Thyroid gland (tissue), 7 donors: ENCODE measurements around a stretch of chr14.

GRCh38 chr14:54087449-54087732, 130.8 kb upstream of the BMP4 start:
- PRO-cap, 2 experiments = no peak in any of the 2 experiments
- RAMPAGE, long total RNA, 5 experiments = no peak in any of the 5 experiments

DNA sequence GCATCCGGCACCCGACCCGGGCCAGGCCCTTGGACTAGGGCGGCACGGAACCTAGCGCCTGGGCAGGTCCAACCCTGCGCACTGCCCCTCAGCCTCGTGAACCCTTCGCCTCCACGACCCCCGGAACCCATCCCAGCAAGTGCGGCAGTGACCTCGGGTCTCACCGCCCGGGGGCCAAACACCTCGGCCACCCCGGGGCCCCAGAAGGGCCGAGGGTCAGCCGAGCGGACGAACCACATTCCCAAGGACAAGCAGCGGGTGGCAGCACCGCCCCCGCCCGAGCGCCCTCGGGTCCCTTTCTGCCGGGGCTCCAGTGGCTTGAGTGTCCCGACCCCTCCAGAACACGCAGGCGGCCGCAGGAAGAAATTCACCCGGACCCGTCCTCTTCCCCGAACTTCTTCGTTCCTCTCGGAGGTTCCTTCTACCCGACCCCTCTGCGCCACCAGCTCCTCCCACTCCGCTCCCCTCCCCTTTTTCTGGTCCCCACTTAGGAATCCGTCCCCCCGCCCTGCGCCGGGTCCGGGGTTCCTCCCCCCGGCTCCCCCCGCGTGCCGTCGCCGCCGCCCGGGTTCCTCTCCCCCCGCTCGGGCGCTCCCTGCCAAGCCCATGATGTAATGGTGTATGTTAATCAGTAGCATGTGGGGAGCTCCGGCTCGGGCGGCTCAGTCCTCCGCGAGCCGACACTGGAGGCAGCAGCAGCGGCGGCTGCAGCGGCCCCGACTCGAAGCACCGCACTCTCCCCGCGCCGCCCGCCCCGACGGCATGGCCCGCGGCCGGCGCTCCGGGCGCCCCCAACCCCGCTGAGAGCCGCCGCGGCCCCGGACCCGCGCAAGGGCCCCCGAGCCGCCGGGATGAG, 1.3 kb upstream of the SAMD4A start:
- PRO-cap, 2 experiments = peak in 2 of 2 experiments; most common plus-strand start position 203 of the sequence (in 2); most common minus-strand start position 401 of the sequence (in 2)
- RAMPAGE, long total RNA, 5 experiments = no peak in any of the 5 experiments

- PRO-cap, 2 experiments = peak in 1 of 2 experiments; most common plus-strand start chr14:54600097 (in 1); most common minus-strand start chr14:54600000 (in 1)
- RAMPAGE, long total RNA, 5 experiments = no peak in any of the 5 experiments
These were observed 33.0 kb downstream of the SAMD4A start for GRCh38 chr14:54599710-54600541.

- PRO-cap, 2 experiments = no peak in any of the 2 experiments
- RAMPAGE, long total RNA, 5 experiments = no peak in any of the 5 experiments
These were observed 61.0 kb downstream of the SAMD4A start for GRCh38 chr14:54627551-54628624.

DNA sequence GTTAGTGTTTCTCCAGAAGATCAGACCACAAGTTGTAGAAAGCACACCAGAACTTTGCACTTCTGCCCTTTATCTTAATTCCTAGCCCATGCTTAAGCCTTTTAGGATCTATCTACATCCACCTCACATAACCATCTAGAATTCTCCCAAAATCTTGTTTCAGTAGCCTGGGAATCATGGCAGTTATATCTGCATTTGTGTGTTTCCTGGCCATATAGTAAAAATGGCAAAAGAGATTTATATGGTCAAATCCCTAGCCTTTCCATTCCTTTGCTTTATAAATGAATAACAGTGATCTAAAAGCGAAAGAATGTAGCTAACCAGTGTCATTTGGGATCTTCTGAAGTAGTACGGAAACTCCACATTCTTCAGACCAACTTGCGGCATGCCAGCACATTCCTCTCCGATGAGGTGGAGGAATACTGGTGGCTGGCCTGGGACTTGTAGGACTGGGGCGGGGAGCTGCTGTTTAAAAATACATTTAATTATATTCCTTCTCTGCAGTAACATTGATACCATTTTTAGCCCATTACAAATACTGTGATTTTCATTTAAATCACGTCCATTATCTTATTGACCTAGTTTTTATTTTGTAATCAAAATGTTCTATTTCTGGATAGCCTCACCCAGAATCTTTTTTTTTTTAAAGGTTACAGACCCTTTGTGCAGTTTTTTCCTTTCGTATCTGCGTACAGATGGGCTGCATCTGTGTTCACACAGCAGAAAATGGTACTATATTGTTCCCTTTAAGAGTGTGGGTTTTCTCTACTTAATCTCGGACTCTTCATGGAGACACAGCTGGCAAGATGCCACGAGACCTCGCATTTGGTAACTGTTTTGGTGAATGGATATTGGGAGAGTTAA, 85.3 kb downstream of the SAMD4A start:
- PRO-cap, 2 experiments = peak in 2 of 2 experiments; most common plus-strand start position 484 of the sequence (in 2); most common minus-strand start position 342 of the sequence (in 2)
- RAMPAGE, long total RNA, 5 experiments = no peak in any of the 5 experiments

DNA sequence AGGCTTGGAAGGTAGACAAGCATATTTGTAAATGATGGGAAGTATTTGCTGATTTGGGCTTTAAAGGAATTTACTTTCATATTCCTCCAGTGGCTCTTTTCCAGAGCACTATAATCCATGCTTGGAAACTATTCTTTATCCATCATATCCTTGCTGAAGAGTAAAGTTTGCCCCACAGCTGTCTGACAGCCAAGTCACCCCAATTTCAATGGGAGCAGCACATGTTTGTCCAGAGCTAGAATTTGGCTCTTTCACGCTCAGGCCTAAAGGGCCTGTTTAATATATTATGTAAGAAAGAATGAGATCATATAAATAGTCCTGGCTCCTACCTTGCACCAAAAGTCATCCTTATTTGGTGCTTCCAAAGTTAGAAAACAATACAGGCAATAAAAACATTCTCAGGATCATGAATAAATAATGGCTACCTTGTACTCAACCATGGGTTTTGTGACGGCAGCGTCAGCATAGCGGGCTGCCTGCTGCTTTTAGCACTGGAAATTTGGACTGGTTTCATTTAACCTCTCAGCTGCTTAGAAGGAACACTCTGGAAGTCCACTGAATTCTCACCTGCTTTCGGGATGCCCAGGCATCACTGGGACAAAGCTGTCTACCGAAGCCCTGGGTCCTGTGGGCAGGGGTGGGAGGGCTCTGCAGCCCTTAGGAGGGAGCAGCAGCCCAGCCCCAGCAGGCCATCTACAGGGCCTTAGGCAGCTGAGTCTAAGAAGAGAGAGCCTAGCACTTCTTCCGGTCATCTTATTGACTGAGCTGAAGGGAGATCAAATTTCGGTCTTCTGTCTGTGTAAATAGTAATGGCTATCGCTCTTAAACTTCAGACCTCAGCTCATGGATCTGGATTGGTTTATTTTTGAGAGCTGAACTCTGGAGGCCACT, 106.3 kb downstream of the SAMD4A start:
- PRO-cap, 2 experiments = no peak in any of the 2 experiments
- RAMPAGE, long total RNA, 5 experiments = no peak in any of the 5 experiments

DNA sequence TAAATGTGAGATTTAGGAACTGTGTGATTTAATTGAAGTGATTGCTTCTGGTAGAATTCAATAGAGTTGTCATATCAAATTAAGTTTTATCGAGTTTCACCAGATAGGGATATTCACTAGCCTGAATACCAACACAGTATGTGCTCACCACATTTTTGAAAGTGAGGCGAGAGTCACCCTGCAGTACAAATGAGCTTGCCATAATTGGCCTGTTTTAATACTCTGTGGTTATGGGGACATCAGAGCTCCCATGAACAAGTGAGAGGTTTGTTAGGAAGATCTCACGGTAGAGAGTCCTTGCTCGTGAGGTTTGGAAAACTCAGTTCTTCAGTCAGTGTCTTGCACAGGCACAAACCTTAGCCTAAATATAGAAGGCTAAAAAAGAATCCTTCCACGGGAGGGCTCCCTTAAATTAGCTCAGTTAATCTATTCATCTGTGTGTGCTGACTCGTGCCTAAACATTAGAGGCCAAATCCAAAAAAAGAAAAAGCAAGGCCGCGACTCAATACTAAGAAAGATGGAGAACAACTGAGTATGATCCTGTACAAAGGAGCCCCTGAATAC, 108.7 kb downstream of the SAMD4A start:
- PRO-cap, 2 experiments = no peak in any of the 2 experiments
- RAMPAGE, long total RNA, 5 experiments = no peak in any of the 5 experiments

- PRO-cap, 2 experiments = no peak in any of the 2 experiments
- RAMPAGE, long total RNA, 5 experiments = no peak in any of the 5 experiments
These were observed 131.4 kb downstream of the SAMD4A start for GRCh38 chr14:54698017-54698999.

DNA sequence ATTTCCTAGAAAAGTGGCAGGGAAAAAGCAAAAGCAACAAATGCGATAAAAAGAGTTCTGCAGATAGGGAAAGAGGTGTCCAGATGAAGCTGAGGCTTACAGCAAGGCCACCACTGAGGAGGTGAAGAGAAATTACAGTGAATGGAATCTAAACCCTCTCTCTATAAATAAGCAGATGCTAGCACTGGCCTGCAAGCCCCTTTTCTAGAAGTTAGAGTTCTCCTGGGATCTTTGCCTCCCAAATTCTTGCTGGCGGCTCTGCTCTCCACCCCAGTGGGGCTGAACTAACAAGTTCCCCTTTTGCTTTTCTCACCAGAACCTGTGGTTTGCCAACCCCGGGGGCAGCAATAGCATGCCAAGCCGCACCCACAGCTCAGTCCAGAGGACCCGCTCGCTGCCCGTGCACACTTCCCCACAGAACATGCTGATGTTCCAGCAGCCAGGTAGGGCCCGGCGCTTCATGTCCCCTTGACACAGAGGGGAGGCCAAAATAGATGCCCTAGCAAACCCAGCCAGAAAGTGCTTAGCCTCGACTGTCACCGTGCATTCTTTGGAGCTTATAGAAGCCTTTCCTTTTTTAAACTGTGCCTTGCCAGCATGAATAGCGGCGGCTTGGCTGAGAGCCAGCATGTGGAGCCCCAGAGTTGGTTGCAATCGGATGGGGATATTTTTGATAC, 126.4 kb downstream of the GCH1 start:
- PRO-cap, 2 experiments = no peak in any of the 2 experiments
- RAMPAGE, long total RNA, 5 experiments = no peak in any of the 5 experiments

GRCh38 chr14:54881999-54882390, 20.6 kb downstream of the GCH1 start:
- PRO-cap, 2 experiments = no peak in any of the 2 experiments
- RAMPAGE, long total RNA, 5 experiments = no peak in any of the 5 experiments

GRCh38 chr14:55065337-55066245, 14.1 kb downstream of the MAPK1IP1L start:
- PRO-cap, 2 experiments = no peak in any of the 2 experiments
- RAMPAGE, long total RNA, 5 experiments = no peak in any of the 5 experiments

GRCh38 chr14:55115347-55115740, 13.7 kb upstream of the LGALS3 start:
- PRO-cap, 2 experiments = no peak in any of the 2 experiments
- RAMPAGE, long total RNA, 5 experiments = no peak in any of the 5 experiments

DNA sequence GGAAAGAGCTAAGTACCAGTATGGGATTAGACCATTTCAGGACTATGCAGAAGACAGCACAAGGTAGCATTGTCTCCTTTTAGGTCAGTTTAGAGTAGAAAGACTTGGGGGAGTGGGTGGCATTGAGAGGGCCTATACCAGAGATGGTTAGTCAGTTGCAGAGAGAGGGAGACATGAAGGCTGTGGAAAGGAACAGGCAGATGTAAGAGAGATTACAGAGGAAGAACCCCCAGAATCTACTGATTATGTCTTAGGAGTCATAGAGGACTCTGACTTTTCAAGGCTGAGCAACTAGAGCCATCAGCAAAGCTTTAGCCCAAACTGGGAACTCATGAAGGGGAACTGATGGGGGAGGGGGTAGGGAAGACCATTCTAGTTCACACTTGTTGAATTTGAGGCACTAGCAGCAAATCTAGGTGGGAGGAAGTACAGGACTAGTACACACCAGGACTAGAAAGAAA, 10.0 kb downstream of the LGALS3 start:
- PRO-cap, 2 experiments = no peak in any of the 2 experiments
- RAMPAGE, long total RNA, 5 experiments = no peak in any of the 5 experiments

DNA sequence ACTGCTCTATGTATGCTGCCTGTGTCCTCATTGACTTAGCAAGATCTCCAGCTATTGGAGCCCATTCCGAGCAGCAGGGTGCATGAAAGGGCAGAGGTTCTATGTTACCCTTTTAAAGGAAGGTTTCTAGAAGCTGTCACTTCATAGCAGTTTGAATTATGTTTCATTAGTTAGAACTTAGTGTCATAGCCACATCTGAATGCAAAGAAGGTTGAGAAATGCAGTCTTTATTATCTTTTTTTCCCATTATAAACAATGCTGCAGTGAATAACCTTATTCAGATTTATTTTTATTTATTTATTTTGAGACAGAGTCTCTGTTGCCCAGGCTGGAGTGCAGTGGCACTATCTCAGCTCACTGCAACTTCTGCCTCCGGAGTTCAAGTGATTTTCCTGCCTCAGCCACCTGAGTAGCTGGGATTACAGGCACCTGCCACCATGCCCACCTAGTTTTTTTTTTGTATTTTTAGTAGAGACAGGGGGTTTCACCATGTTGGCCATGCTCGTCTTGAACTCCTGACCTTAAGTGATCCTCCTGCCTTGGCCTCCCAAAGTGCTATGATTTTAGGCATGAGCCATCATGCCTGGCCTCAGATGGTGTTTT, 19.4 kb downstream of the FBXO34 start:
- PRO-cap, 2 experiments = no peak in any of the 2 experiments
- RAMPAGE, long total RNA, 5 experiments = no peak in any of the 5 experiments

GRCh38 chr14:55306884-55307368, 35.7 kb downstream of the FBXO34 start:
- PRO-cap, 2 experiments = no peak in any of the 2 experiments
- RAMPAGE, long total RNA, 5 experiments = no peak in any of the 5 experiments

GRCh38 chr14:55330211-55330556, 59.0 kb downstream of the FBXO34 start:
- PRO-cap, 2 experiments = peak in 1 of 2 experiments; most common plus-strand start chr14:55330267 (in 1)
- RAMPAGE, long total RNA, 5 experiments = no peak in any of the 5 experiments

DNA sequence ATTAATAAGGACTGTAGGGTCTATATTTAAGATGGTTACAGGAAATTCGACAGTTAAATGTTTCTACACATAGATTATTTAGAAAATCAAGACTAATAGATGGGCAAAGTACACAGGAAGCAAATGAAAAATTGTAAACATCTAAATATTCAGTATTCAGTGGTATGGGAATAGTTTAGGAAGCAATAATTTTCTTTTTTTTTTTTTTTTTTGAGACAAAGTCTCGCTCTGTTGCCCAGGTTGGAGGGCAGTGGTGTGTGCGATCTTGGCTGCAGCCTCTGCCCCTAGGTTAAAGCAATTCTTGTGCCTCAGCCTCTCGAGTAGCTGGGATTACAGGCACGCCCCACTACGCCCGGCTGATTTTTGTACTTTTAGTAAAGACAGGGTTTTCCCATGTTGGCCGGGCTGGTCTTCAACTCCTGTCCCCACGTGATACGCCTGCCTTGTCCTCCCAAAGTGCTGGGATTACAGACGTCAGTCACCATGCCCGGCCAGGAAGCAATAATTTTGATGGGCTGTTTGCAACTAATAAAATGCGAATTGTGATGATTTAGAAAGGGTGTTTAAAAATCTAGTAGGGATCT, 62.1 kb downstream of the ATG14 start:
- PRO-cap, 2 experiments = peak in 1 of 2 experiments; most common plus-strand start position 470 of the sequence (in 1)
- RAMPAGE, long total RNA, 5 experiments = no peak in any of the 5 experiments

DNA sequence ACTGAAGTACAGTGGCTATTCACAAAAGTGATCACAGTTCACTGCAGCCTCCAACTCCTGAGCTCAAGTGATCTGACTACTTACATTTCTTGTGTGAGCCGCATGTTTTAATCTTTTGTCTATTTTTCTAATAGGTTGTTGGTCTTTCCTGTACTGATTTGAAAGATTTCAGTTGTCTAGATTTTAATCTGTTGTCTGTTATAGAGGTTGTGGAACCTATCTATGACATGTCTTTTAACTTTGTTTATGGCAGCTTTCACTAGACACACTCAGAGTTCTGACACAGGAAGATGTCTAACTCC, 37.4 kb downstream of the ATG14 start:
- PRO-cap, 2 experiments = no peak in any of the 2 experiments
- RAMPAGE, long total RNA, 5 experiments = no peak in any of the 5 experiments

DNA sequence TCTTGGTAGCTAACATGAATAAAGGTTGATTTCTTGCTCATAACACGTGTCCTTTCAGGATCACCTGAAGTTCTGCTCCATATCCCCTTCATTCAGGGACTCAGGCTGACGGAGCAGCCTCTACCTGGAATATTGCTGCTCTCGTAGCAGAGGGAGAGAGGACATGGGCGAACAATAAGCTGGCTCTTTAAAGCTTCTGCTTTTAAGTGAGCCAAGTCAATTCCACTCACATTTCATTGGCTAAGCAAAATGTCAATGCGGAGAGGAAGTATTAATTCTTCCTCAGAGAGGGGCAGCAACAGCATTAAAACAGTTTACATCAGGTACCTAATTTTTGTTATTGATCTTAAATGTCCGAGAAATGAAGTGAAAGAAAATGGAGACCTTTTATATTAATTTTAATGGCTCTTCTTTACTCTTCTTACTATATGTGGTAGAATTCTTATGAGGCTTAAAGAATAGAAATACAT, 18.8 kb upstream of the TBPL2 start:
- PRO-cap, 2 experiments = no peak in any of the 2 experiments
- RAMPAGE, long total RNA, 5 experiments = no peak in any of the 5 experiments

- PRO-cap, 2 experiments = no peak in any of the 2 experiments
- RAMPAGE, long total RNA, 5 experiments = no peak in any of the 5 experiments
These were observed 56.4 kb downstream of the KTN1 start for GRCh38 chr14:55636315-55636818.